ENCODE measurements around a stretch of chr20.

GRCh38 chr20:36334015-36334285 lies 27.8 kb downstream of the DLGAP4 start:
- PRO-cap: no peak

GRCh38 chr20:36472822-36473335 lies 68.4 kb upstream of the MYL9 start:
- PRO-cap: bidirectional peak, plus-strand start at chr20:36473075, minus-strand start at chr20:36472975

- PRO-cap: no peak
Observed at GRCh38 chr20:36491784-36492319, 49.5 kb upstream of the MYL9 start.

DNA sequence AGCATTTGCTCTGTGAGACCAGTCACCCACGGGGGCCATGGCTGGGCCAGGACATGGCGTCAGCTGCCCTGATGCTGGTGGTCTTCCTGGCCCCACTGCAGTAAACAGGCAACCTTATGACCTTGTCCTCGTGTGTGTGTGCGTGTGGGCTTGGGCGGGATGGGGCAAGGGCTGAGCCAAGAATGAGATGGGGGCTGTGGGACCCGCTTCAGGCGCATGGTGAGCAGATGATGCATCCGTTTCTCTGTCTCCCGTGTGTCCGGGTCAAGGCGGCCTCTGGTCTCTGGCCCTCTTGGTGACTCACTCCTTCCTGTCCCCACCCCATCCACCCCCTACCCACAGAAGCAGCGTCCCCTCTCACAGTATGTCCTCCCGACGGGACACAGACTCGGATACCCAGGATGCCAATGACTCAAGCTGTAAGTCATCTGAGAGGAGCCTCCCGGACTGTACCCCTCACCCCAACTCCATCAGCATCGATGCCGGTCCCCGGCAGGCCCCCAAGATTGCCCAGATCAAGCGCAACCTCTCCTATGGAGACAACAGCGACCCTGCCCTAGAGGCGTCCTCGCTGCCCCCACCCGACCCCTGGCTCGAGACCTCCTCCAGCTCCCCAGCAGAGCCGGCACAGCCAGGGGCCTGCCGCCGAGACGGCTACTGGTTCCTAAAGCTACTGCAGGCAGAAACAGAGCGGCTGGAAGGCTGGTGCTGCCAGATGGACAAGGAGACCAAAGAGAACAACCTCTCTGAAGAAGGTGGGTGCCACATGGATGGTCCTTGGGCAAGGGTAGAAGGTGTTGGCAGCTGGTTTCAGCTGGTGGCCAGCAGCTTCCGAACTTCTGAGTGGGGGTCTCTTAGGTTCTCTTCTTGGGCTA lies 41.2 kb upstream of the MYL9 start:
- PRO-cap: no peak

DNA sequence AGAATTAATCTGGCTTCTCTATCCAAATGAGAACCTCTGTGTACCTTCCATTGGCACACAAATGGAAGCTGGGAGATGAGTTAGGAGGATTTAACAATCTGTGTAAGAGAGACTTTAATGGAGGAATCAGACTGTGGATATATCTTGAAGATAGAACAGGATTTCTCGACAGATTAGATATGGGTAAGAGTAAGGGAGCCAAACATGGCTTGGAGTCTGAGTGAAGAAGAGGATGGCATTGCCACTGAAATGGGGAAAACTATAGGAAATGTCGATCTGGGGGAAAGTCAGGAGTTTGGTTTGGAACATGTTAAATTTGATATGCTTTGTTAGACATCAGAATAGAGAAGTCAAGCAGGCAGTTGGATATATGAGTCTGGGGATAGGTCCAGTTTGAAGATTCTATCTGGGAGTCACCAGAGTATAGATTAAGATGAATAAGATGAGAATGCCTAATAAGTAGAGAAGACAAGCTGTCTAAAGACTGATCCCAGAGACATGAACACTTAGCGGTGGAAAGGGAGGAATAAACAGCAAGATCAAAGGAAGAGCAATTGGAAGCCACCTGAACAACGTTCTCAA lies 27.6 kb upstream of the MYL9 start:
- PRO-cap: no peak

- PRO-cap: unidirectional peak, minus-strand start at chr20:36542135
Observed at GRCh38 chr20:36541731-36542727, 710 bp downstream of the MYL9 start.

DNA sequence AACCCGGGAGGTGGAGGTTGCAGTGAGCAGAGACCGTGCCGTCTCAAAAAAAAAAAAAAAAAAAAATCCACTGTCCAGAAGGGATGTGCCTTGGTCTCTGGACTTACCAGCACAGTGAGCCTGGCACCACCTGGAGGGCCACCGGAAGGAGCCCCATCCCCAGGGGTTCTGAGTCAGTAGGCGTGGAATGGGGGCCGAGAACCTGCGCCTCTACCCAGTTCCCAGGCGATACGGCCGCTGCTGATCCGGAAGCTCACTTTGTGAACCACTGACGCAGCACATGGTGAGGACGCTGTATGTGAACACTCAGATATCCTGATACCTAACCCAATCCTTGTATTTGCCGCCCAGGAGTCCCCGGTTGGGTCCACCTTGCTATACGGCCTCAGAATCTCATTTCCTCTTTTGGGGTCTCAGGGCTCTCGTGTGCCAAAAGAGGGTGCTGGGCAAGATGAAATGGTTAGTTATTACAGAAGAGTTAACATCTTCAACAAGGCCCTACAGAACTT lies 690 bp upstream of the RAB5IF start:
- PRO-cap: bidirectional peak, plus-strand start at position 271 of the sequence, minus-strand start at position 239 of the sequence

- PRO-cap: no peak
Observed at GRCh38 chr20:36645448-36645730, 607 bp downstream of the SLA2 start.

DNA sequence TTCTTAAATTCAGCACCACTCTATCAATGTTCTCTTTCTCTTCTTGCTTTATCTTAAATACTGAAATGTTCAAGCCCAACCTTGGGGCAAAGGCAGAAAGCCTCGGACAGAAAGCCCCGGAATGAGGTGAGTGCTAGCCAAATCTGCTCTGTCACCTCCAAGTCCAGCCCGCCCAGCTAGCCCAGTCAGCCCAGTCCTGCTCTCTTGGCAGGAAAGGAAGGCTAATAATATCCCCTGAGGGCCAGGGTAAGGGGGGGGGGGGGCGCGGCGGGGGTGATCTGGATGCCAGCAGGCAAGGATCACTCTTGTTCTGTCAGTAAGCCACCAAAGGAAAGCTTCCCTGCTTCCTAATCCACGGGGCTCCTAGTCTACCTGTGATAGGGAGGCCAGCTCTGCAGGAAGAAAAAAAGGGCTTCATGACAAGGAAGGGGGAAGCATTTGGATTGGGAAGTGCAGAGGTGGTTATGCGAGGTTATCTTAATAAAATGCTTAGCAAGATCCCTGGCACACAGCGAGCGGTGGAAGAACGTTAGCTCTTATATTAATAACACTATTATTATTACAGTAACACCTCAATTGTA lies 1.1 kb downstream of the NDRG3 start:
- PRO-cap: no peak

DNA sequence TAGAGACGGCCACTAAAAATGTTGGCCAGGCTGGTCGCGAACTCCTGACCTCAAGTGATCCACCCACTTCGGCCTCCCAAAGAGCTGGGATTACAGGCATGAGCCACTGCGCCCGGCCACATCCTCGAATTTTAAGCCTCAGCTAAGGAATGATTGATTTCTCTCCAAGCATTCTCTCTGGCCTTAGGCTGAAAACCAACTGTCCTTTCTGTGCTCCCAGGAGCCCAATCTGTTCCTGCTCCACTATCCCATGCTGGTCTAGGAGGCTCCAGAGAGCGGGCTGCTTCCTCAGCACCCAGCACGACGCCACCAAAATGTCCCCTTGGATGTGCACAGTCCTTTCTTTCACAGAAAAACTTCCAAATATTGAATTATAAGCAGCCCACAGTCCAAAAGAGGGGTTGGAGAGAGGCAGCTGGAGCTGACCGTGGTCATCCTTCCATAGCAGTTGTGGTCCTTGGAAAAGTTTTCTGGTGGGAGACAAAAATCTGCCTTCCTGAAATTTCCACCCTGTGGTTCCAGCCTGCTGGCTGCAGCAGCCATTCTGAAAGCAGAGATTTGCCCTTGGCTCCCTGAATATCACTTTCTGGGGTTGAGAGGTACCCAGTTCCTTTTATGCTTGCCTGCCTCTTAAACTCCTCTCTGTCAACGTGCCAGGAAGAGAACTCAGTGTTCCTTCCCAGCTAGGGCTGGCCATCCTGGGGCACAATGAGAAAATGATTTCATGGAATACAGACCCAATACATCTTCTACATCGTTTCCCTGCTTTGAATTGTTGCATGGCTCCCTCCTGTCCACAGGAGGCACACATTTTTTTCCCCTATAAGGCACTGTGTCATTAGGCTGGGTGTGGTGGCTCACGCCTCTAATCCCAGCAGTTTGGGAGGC lies 1.4 kb upstream of the DSN1 start:
- PRO-cap: no peak

GRCh38 chr20:36861395-36861906 lies 1.9 kb downstream of the SOGA1 start:
- PRO-cap: no peak

DNA sequence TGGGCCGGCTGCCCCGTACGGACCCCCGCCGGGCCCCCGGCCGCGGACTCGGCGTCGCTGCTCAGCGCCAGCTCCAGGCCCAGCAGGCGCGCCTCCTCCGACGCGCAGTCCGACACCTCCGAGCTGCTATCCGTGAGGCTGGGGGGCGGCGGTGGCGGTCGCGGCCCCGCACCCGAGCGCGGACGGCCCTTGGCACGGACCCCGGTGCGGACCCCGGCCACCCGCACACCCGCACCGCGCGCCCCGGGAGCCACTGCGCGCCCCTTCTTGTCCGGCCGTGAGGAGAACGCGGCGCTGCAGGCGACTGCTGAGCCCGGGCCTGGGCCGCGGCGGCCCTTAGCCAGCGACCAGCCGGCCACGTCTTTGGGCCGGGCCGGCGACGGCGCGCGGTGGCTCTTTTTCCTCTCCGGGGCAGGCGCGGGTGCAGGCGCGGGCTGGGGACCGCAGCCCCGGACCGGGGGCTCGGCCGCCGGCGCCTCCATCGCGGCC lies 431 bp downstream of the SOGA1 start:
- PRO-cap: no peak

DNA sequence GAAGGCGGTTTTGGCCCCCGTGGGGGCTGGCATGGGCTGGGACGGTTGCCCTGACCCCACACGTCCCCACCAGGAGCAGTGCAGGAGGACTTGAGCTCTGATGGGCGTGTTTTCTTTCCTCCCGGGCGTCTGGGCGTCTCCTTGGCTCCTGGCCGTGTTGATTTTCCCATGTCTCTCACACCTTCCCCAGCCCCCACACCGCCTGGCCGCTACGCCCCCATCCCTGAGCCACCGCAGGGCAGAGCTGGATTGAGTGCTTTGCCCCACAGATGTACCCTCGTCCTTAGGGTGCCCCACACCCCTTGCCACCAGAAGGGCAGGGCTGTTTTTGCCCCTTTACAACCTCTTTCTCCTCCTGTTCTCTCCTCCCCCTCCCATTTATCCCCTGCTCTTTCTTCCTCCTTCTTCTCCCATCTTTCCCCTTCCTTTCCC lies 1.4 kb upstream of the SOGA1 start:
- PRO-cap: no peak

DNA sequence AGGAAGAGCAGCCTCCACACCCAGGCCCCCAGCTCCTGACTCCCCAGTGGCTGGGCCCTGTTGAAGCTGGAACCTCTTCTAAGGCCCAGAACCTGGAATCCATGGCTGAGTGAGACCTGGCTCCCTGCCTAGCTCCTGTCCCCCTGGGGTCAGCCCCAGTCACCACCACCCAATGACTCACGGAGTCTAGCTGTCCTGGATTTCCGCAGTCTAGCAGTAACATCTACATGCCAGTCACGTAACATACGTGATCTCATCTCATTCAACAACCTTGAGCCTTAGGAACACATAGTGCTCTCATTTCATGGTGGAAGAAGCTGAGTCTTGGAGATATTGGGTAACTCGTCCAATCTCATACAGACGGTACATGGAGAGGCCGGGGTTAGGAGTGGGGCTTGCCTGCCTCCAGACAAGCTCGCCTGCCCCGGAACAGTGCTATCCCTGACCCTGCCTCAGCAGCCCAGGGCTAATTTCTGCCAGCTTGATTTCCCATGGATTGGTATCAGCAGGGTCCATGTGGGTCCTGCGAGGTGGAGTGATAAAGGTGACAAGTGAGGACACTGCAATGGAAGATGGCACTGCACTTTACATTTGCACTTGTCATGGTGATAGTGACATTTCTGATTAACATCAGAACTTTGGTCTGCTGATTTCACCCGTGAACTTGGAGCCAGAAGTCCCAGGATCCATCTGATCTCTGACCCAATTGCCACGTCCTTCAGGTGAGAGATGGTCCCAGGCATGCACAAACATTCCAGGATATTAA lies 9.5 kb upstream of the GHRH start:
- PRO-cap: no peak

DNA sequence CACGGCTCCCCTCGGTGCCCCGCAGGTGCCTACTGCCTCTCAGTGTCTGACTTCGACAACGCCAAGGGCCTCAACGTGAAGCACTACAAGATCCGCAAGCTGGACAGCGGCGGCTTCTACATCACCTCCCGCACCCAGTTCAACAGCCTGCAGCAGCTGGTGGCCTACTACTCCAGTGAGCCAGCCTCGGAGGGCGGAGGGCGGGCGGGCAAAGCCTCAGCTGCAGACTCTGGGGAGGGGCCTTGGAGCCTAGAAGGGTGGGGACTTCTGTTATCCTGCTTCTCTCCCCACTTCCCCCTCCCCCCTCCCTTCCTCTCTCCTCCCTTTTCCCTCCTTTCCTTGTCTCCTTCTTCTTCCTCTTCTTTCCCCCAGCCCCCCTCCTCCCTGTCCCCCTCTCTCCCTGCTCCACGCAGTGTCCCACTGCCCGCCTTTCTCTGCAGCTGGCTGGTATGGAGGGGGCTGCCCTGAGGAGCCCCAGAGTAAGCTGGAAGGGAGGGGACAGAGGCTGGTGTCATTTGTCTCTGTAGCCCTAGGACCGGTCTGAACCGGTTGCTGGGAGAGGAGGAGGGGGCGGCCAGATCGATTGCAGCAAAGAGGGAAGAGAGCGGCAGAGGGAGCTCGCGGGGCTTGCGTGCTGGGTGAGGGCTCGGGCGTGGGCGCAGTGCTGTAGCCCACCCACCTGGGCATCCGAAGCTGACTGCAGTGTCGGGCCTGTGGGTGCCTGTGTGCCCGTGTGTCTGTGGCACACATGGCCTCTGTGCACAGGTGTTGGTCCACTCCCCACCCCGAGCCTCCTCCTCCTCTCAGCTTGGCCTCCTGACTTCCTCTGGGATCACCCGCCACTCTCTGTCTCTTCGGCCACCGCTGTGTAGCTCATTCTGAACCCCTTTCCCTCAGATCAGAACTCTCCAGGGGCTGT lies 50.5 kb downstream of the SRC start:
- PRO-cap: no peak

GRCh38 chr20:37411525-37411884 lies 65.6 kb downstream of the SRC start:
- PRO-cap: no peak

DNA sequence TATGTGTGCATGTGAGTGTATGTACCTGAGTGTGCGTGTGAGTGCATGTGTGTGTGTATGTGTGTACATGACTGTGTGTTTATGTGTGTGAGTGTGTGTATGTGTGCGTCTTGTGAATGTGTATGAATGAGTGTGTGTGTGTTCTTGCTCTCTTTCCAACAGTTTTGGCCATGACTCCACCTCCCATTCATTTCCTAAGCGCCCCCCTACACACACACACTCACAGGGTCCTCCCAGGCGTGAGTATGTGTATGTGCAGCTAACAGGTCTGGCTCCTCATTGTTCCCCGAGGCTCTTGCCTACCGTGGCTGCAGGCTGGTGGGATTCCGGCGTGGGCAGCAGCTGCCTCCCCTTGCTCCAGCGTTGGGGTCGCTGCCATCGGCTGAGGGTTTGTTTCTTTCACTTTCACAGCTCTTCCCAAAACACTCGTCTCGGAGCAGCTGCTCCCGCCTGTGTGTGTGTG lies 66.3 kb downstream of the SRC start:
- PRO-cap: no peak

DNA sequence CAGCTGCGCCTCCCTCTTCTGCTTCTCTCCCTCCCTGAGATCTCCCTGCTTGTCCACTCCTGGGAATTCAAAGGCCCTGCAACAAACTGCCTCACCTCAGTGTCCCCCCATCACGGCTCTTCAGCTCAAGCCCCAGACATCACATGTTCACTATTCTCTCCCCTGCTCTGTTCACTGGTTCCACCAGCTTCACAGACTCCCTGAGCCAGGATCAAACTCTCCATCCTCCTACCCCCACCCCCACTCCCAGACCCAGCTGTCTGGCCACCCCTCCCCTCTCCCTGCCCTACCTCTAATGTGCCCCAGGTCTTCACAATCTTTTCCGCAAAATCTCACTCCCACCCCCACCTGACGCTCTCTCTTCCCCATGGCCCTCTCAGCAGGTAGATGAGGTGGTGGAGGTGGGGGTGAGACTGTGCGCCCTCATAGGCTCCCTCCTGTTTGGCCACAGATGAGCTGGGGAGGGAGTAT lies 84.2 kb upstream of the NNAT start:
- PRO-cap: no peak

- PRO-cap: no peak
Observed at GRCh38 chr20:37508701-37509791, 12.0 kb upstream of the NNAT start.

GRCh38 chr20:37518761-37519594 lies 2.1 kb upstream of the NNAT start:
- PRO-cap: no peak